Skeletal muscle cell (primary cell): Measurements from ENCODE around the gene DBT.

DNA sequence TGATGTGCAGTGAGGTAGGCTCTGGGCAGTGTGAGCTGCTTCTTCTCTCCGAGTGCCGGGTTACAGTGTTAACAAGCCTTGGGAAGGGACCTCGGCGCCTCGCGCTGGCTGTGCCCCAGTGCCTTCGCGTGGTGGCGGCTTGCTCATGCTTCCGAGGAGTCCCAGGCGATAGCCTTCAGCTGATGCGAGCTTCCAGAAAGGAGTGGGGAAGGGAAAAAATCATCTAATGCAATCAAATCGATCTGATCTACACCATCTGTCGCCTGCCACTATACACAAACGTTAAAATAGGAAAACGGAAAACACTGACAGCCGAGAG is 128.6 kb upstream of the DPYD start:
- RRBS = no CpG with 5 or more reads among the region's 17 CpGs

DNA sequence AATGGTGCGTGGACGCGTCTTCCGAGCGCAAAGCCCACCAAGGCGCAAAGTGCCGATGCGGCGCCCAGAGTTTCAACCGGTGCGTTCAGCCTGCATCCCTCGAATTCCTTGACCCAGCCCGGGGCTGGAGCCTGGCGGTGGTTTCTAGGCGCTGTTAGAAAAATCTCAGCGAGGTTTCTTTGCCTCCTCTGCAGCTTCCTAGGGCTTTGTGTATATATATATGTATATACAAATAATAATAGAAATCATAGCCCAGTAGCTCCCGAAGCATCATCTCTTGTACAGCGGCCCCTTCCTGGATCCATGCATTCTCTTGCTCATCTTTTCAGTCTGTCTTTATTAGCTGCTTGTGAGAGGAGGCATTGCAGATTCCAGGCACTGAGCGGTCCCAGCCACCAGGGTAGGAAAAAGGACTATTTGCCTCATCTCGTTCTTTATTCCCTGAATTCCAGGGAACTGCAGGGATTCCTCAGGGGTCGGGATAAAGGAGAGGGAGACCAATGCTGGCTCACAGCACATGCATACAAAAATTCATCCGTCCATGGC is 674 bp upstream of the PLPPR5 start:
- RRBS = 0% methylated on average over 1 of the region's 22 CpGs

DNA sequence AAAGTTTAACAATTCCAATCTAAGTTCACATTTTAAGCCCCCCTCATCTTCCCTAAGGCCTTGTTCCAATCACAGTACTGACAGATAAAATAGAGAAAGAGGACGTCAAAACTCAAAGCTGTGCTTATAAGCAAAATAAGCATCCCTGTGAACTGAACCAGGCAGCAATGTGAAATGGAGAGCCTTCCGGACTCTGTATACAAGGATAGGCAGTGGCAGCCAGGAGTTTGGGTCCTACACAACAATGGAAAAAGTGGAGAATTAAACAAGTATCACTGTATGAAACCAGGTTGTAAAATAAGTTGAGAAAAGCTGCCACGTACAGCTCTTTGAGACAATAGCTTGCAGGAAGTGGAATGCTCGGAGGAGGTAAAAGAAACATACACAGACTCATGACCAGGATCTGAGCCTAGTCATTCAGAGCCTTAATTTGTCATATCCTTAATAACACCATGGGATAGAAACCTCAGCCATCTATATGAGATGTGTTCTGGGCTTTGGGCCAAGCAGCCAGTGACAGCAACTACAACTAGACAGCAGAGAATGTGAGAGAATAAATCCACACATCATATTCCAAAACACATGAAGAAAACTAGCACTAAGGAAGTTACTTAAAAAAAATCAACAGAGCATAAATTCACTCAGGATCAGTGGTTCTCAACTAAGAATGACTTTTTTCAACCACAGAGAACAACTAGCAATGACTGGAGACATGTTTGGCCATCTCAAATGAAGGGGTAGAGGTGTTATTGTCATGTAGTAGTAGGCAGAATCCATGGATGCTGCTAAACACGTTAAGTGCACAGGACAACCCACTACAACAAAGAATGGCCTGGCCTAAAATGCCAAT is 55.1 kb upstream of the PALMD start:
- RRBS = no CpG with 5 or more reads among the region's 5 CpGs

DNA sequence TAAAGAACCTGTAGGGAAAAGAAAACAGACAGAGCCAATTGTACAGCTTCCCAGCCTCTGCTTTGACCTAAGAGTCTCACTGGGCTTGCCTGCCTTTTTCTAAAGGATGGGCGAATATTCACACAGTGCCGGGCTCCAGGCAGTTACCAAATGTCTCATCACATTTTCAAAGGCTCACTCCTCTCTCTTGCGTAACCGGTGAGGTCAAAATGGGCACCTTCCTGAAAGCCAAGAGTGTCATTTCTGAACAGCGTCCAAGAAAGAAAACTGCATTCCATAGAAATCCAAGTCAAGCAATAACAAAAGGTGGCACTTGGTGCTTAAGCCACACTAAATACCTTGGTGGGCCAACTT is 728 bp upstream of the PALMD start:
- RRBS = 27% methylated on average over 1 of the region's 5 CpGs

DNA sequence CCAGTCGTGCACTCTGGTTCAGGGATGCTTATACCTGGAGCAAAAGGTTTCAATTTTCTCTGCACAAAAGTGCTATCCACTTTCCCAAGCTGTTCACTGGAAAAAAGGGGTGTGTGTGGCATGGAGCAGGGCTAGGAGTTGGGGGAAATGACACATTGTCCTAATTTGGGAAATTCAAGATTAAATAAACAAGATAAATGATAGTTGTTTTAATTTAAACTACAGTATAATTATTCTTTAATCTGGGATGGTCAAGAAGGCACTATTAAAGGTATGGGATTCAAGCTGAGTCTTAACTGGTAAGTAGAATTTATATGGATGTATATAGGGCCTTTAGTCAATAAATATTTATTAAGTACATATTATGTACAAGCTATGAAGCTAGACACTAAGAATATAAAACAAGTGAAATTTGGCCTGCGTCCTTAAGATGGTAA is 18.2 kb downstream of the PALMD start:
- RRBS = no CpG with 5 or more reads among the region's 2 CpGs

DNA sequence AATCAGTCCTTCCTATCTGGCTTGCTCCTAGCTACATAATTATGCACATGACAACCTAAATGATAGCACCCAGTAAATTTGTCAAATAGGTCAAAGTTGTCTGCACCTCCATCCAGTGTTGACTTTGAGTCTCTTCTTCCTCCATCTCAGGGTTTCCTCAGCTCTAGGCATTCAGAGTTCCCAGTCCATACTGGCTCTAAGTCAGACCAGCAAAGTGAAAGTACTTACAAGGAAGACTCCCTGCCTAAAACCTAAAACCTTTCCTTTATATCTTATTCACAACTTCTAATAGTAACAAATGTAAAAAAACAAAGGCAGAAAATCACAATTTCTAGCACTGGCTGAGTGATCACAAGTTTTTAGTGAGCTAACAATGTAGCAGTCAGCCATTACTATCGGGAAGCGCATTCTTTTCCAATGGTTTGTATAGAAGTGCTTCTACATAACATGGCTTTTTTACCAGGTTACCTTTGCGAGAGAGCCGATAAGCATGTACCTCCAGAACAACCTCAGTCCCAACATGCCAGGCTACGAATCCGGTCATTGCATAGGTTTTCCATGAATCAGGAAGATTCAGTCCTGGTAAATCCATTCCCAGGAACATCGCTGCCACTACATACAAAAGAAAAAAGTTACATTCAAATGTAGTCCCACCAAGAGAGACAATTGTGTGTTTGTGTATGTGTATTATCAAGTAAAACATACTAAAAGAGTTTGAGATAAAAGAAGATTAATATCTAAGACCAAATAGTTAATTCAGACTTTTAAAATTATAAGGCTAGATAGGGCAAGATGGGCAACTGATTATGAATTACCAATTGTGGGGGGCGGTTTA is 55.9 kb downstream of the FRRS1 start:
- RRBS = no CpG with 5 or more reads among the region's 8 CpGs

GRCh38 chr1:99727659-99728329 is 38.6 kb downstream of the FRRS1 start:
- RRBS = no CpG with 5 or more reads among the region's 6 CpGs

GRCh38 chr1:99900449-99901030 is 50.4 kb downstream of the AGL start:
- RRBS = no CpG with 5 or more reads among the region's 4 CpGs

GRCh38 chr1:100028686-100029330 is 9.1 kb upstream of the MFSD14A start:
- RRBS = no CpG with 5 or more reads among the region's 3 CpGs

DNA sequence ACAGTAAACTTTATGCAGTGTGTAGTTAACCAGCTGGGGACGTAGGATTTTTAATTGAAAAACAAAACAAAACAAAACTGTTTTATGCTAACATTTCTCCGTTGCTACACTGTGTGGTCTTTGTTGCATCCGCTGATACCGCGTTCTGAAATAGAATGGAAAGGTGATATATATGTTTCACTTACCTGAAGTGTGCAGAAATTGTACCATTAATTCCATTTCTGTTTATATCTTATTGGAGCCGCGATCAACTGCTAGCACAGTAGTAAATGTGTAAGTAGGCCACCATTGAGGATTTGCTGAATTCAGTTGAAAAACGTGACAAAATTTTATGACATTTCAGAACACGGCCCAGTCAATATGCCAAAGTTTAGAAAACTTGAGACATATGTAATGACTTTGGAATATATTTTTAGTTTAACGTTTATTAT is 1.2 kb downstream of the MFSD14A start:
- RRBS = no CpG with 5 or more reads among the region's 10 CpGs

DNA sequence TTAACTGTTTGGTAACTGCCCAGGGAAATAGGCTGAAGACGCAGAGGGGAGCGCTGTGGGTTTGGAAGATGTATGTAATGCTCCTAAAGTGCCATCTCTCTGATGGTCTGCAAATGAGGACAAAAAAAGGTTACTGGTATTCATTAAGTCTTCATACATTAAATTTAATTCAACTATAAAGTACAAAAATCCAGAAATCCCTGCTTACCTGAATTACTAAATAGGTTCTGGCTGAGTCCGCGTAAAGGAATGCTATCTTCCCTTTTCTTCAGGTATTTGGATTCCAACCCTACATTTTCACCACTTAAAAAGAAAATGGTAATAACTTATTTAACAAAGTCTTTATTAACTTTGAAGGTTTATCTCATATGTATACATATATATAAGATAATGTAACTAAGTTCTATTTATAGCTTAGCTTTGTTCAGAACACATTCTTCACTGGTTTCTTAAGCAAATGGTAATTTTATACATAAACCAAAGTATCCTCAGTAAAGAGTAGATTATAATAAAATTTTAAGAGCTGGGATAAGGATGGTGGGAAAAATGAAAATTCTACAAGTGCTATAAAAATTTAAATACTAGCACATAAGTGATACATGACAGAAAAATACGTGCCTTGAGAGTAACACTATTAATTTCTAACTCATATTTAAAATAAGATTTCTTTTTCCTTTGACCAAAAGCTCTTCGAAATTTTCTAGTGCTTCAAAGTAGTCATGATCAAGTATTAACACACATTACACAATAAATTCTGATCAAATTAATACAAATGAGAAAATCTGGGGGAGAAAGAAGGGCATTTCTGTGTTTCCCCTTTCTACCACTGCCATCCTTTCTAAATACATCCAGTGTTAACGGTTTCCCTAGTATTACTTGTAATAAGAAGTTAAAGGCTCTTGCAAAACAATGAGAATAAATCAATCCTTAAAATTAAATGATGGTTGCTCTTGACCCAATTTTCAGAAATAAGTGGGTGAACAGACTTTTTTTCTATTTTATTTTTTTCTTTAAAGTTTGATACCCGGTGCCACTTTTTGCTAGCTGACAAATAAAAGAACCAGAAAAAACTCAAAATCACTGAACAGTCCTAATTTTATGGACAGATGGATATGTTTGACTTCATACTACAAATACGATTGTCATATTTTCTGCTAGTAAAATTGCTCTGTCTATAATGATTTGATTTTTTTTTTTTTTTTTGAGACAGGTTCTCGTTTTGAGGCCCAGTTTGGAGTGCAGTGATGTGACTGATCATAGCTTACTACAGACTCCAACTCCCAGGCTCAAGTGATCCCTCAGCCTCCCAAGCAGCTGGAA is 46.9 kb downstream of the SASS6 start:
- RRBS = no CpG with 5 or more reads among the region's 10 CpGs

GRCh38 chr1:100249465-100250176 is at the start of gene DBT:
DBT (minus strand) TSS chr1:100249834.
- RRBS = under 1% methylated on average over 4 of the region's 31 CpGs

DNA sequence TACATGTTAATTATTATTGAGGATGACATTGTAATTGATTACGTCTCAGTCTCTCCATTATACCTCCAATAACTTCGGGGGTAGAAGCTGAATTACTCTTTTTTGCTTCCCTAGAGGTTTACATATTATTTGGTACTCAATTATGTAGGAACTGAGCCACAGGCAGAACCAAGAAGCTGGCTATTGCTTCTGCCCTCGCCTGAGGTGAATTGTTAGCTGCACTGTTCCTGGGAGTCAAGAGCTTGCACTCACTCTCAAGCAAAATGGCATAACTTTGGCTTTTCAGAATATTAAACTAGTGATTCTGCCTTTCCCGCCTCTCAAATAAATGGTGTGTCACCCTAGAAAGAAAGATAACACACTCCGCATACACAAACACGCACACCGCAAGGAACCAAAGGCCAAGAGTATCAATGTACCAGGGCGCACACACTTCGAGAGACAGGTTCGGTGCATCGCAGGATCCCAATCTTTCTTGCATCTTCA is 577 bp upstream of the RTCA start:
- RRBS = no CpG with 5 or more reads among the region's 11 CpGs

DNA sequence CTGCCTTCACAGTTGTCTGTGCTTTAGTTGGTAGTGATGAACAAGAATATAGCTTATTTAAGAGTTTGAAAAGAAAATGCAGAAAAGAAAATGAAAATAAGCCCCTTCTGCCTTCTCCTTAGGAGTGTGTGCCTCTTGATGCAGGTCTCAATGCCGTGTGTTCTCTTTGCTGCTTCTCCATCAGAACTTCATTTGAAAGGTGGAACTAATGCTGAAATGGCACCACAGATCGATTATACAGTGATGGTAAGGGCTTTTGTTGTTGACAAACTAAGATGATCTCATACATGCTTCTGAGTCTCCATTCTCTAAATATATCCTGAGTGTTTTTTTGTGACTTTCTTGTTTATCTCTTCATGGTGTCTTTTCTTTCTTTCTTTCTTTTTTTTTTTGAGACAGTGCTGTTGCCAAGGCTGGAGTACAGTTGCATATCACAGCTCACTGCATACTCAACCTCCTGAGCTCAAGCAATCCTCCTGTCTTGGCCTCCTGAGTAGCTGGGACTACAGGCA is 4.5 kb downstream of the RTCA start:
- RRBS = no CpG with 5 or more reads among the region's 2 CpGs

- RRBS = 1% methylated on average over 4 of the region's 27 CpGs
These were observed 763 bp downstream of the CDC14A start for GRCh38 chr1:100353020-100353517.

DNA sequence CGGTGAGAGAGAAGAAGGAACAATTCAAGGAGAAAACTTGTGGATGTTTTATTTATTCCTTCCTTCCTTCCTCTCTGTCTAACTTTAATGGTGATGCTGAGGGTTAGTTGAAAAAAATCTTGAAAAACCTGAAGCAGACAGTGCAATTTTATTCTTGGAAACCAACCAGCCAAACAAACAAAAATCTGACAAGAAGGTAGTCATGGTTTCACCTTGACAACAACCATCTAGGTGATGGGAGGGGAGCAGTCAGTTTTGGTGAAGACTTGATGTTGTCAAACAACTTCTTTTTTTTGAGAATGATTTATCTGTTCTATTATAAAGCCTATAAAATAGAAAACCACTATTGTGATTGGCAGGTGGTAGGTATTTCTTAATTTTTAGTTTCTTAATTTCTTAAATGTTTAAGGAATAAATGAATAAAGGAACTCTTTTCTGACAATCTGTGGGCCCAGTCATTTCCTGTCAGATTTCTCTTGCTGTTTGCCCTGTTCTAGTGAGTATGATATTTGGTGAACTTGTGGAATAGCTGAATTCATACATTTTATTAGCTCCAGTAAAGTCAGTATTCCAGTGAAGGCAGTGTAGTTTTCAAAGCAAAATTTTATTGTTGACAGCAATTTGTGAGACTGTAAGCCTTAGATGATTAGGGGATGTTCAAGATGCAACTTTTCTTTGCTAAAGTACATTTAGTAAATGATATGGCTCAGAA is 92.2 kb upstream of the GPR88 start:
- RRBS = no CpG with 5 or more reads among the region's 1 CpG

DNA sequence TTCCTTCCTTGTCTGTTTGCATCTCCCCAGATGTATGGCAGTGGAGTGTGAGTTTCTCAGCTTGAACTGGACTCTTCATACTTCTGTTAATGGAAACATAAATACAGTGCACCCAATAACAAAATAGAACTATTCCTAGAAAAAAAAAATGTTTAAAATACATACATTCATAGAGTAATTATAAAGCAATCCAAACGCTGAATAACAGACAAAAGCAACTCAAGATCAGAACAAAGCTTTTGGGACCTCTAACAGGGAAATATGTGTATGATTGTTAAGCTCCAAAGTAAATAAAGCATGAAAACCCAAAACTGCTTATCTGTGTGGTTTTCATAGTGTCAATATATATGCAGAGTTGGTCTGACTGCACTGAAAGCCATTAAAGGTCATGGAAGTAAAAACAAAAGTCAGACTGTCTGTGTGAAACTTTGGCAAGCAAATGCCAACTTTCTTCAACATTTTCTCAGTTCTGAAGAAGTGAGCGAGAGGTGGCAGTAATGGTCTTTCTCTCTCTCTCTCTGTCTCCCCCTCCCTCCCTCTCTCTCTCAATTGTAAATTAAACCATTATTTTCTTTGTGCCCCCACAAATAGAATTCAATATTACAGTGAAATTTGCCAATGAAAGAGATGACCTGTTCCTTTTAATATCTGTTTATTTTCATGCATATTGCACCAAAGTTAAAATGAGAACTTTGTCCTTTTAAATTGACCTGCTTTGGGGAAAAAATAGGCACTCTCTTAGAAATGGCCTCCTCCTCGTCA is 100.1 kb upstream of the S1PR1 start:
- RRBS = no CpG with 5 or more reads among the region's 3 CpGs

GRCh38 chr1:101283915-101284498 is 47.2 kb downstream of the S1PR1 start:
- RRBS = no CpG with 5 or more reads among the region's 18 CpGs

- RRBS = no CpG with 5 or more reads among the region's 9 CpGs
These were observed 72.0 kb downstream of the S1PR1 start for GRCh38 chr1:101308782-101309299.

GRCh38 chr1:101388532-101389341 is 151.9 kb downstream of the S1PR1 start:
- RRBS = no CpG with 5 or more reads among the region's 2 CpGs